Frontal cortex (tissue), 2 donors: ENCODE measurements around the gene EHMT1.

- RAMPAGE, long total RNA: no peak
Measured at GRCh38 chr9:137534740-137535283, 15.4 kb downstream of the PNPLA7 start.

DNA sequence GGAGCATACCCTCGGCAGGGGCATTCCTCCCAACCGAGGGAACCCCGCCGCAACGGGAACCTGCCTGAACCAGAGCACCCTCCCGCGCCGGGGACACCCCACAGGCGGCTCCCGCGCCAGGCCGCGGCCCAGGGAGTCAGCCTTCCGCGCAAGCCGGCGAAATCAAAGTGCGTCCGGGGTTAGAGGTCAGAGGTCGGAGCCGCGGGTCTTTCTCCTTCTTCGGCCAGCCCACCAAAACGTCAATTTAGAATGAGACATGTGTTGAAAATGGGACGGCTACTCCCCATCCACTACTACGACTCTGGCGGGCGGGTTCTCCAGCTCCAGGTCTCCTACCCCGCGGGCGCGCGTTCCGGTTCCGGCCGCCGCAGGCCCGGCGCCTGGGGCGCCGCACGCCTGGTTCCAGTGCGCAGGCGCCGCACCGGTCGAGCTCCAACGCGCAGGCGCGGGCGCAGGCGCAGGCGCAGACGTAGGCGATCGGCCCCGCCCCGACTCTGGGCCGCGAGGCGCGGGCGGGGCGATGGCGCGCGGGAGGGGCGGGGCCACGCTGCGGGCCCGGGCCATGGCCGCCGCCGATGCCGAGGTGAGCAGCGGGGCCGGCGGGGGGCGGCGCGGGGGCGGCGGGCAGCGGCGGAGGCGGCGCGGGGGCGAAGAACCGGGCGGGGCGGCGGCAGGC is at the start of gene EHMT1:
EHMT1 (plus strand) TSS at position 539 of the 676 bp plus-strand sequence.
- RAMPAGE, long total RNA: start-site peak on the minus strand centred at position 121 of the sequence, 43 bp wide, 86 and 18 reads in 2 replicates; start-site peak on the plus strand centred at position 540 of the sequence, 49 bp wide, 675 and 73 reads in 2 replicates

GRCh38 chr9:137665543-137666046 is 46.8 kb downstream of the EHMT1 start:
- RAMPAGE, long total RNA: no peak

- RAMPAGE, long total RNA: no peak
Measured at GRCh38 chr9:137673829-137674125, 55.0 kb downstream of the EHMT1 start.

GRCh38 chr9:137705366-137706536 is 86.9 kb downstream of the EHMT1 start:
- RAMPAGE, long total RNA: no peak

GRCh38 chr9:137733804-137734603 is 115.2 kb downstream of the EHMT1 start:
- RAMPAGE, long total RNA: no peak

DNA sequence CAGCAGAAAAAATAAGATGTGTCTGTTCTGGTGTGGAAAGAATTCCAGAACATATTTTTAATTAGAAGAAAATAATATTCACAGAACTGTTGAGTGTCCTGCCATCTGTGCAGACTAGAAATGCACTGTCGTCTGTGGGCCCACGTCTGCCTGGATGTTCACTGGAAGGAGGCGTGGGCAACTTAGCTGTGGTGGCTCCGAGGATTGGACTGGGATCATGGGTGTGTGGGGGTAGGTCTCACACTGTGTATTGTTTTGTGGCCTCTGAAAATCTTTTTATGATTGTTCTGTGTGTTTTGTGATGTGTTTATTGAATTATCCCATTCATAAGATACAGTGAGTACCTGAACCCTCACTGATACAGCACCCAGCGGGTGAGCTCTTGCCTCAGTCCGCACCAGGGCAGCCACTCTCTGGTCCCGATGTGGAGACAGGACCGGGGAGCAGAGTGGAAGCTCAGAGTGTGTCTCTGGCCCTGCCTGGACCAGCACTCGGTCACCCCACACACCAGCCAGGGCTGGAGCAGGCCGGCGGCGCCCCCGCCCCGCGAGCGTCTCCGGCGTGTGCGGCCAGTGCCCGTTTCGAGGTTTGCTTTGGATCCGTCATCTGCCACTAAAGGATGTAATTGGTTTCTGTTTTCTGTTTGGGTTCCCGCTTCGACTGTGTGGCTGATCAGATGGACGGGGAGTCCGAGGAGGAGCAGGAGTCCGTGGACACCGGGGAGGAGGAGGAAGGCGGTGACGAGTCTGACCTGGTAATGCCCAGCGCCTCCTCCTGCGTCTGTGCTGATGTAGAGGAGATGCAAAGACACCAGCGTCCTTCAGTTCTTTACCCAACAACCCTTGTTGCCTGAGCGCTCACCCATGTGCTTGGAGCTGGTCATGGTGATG is 125.7 kb upstream of the CACNA1B start:
- RAMPAGE, long total RNA: no peak

- RAMPAGE, long total RNA: no peak
Measured at GRCh38 chr9:137762306-137762965, 115.1 kb upstream of the CACNA1B start.